Ileum (tissue), 1 donor: ENCODE results near the gene OPHN1.

DNA sequence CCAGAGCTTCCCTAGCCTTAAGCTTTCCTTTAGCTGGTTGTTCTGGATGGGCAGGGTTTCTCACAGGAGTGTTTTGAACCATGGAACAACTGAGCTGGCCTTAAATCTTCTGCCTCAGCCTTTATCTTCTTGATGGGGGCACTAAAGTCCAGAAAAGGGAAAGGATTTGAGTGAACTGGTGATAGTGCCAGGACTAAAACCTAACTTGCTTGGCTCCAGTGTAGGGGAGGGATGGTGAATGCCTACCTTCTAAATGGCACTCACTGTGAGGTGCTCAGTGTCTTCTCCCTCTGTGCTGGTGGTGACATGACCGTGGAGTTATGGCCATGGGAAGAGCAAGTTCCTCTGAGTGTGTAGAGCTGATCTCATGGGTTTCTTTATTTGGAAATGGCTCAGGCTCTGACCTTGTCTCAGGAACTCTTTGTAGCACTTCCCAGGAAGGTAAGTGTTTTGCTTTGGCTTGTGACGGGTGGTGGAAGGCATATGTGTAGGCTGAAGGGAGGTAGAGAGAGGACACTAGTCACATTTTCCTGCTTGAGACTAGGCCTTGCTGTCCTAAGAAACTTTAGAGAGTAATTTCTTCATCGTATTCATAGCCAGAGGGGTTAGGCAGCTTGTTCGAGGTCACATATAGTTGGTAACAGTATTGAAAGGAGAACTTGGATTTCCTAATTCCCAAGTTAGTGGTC is 6.4 kb downstream of the MSN start:
- PRO-cap: no peak

DNA sequence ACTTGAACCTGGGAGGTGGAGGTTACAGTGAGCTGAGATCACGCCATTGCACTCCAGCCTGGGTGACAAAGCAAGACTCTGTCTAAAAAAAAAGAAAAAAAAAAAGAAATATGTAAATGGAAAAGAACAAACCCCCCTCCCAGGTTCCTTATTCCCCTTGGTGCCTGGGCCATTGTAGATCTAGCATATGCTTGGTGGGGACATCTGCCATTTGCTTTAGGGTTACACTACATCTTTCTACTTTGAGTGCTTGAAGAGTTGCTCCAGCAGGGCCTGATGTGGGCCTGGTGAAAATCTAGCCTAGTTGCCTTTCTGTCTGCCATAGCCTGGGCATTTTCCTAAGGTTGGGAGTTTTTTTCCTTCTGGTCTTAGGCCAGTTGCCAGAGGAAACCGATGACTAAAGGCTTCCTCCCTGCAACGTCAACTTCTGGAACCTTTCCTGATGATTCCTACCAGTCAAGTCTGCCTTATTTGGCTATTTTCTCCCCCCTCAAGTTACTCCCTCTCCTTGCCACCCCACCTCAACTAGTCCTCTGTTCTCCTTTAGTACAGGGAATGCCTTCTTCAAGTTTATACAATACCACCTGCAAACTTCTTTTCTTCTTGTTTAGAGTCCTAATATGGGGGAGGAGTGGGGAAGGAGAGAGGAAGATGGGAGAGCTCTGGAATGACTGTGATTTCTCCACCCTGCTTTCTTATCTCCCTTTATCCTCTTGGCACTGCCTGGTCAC is 10.4 kb downstream of the MSN start:
- PRO-cap: no peak

DNA sequence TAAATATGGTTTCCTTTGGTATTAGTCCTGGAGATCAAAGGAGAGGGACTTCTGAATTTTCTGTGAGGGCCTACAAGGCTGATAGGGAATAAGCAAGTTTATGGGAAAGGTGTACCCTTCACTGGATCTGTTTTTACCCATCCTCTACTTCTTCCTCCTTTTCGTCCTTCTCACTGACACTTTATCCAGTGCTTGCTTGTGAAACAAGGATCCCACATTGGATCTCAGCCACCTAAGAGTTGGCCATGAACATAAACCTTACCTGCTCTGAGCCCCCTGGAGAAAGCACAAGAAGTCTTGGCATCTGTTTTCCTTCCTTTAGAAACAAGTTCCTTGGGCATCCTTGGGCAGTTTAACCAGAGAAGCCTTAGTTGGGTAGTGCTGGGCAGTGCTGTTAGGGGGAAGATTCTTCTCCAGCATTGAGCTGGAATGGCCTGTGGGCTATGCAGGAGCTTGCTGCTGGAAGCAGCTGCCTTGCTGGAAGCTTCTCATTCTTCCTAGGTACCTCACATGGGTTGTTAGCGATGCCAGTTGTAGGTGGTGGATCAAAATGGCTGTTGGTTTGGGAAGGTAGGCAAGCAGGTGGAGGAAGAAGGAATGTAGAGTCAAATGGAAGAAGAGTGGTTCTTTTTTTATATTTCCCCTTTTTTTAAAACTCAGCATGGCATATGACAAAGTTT is 12.2 kb downstream of the MSN start:
- PRO-cap: no peak

DNA sequence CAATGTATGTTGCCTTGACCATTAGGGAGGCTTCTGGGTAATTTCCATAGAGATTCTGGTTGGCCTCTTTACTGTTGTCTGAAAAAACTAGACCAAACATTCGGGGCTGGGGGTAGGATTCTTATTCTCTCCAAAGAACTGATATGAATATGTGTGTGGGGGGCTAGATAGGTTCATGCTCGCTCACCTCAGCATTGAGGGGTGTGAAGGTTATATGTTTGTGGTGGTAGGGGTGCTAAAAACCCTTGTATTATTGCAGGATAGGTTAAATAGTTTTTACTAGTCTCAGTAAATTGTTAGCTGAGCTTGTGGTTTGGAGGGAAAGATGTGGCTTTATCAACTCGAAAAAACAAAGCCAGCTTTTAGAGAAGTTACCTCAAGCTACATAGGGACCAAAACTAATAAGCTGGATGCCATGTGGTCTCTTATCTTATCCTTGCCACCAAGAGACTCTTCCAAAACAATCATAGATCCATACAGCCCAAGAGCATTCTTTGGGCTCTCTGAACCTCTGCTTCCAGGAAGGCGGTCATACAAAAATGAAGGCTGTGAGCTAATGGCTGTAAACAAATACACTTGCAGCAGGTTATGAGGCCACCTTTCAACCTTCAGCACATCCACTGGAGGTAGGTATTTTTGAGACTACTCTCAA is 29.1 kb downstream of the MSN start:
- PRO-cap: no peak

DNA sequence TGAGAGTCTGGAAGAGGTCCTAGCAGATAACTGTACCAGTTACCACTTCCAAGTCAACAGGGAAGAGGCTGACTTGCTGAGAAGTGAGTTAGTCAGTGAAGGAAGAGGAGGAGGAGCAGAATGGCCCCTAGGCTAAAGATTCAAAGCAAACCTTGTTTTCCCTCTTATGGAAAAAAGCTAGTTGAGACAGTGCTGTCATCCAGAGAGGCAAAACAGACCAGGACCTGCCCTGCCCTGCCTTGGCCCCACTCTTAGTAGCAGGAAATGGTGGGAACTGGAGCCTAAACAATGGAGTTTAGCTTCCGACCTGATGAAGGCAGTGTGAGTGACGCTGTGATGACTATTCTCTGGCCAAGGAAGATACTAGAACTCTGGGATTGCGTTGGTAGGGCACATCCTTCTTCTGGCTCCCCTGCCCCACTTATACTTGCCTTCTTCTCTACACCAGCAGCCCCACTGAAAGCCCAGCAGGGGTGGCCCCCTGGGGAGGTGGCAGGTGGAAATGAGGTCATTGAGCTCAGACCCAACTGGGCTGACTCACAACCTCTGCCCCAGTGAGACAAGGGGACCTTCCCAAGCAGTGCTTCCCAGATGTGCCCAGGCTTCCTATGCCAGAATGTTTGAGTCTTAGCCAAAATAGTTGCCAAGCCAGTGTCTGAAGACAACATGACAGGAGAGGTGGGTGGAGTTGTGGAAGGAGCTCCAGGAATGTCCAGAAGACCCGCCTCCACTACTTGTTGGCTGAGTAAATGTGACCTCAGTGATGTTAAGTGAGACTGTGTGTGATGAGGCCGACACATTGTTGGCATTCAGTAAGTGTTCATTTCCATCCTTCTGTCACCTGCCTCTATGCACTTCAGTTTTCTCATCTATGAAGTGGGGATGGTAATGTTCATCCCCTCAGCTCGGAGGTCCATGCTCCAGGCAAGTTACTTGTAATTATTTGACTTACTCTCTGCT is 38.8 kb downstream of the MSN start:
- PRO-cap: no peak

DNA sequence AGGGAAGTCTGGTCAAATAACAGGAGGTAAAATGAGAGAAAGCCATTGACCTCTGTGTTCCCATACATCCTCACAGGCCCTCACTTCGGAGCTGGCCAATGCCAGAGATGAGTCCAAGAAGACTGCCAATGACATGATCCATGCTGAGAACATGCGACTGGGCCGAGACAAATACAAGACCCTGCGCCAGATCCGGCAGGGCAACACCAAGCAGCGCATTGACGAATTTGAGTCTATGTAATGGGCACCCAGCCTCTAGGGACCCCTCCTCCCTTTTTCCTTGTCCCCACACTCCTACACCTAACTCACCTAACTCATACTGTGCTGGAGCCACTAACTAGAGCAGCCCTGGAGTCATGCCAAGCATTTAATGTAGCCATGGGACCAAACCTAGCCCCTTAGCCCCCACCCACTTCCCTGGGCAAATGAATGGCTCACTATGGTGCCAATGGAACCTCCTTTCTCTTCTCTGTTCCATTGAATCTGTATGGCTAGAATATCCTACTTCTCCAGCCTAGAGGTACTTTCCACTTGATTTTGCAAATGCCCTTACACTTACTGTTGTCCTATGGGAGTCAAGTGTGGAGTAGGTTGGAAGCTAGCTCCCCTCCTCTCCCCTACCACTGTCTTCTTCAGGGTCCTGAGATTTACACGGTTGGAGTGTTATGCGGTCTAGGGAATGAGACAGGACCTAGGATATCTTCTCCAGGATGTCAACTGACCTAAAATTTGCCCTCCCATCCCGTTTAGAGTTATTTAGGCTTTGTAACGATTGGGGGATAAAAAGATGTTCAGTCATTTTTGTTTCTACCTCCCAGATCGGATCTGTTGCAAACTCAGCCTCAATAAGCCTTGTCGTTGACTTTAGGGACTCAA is 72.4 kb downstream of the MSN start:
- PRO-cap: no peak

DNA sequence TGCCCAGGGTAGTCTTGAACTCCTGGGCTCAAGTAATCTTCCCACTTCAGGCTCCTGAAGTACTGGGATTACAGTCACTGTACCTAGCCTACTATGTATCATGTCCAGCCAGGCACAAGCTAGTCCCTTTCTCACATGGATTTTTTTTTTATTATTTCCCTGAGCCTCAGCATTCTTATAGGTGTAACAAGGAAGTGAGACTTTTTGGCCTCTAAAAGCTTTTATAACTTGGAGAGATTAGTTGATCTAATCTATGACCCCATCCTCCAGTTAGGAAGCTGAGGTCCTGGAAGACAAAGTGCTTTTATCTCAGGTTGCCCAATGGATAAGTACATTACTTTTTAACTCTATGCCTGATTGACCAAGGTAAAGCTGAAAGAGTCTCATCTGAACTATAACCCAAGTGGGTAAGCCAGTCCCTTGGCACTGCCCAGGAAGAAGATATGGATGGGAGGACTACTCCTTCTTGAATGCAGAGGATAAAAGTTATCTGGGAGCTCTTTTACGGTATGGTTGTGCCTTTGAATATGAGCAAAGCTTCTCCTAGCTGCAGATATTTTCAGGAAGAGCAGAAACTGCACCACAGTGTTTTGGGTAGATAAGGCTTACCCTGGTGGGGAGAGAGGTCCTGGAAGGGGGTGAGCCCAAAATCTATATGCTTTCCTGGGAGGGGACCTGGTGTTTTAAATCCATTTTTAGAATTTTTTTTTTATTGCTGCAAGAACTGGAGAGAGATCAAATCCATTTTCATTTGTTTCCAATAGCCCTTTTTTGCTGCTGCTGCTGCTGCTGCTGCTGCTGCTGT is 40.2 kb downstream of the VSIG4 start:
- PRO-cap: no peak

DNA sequence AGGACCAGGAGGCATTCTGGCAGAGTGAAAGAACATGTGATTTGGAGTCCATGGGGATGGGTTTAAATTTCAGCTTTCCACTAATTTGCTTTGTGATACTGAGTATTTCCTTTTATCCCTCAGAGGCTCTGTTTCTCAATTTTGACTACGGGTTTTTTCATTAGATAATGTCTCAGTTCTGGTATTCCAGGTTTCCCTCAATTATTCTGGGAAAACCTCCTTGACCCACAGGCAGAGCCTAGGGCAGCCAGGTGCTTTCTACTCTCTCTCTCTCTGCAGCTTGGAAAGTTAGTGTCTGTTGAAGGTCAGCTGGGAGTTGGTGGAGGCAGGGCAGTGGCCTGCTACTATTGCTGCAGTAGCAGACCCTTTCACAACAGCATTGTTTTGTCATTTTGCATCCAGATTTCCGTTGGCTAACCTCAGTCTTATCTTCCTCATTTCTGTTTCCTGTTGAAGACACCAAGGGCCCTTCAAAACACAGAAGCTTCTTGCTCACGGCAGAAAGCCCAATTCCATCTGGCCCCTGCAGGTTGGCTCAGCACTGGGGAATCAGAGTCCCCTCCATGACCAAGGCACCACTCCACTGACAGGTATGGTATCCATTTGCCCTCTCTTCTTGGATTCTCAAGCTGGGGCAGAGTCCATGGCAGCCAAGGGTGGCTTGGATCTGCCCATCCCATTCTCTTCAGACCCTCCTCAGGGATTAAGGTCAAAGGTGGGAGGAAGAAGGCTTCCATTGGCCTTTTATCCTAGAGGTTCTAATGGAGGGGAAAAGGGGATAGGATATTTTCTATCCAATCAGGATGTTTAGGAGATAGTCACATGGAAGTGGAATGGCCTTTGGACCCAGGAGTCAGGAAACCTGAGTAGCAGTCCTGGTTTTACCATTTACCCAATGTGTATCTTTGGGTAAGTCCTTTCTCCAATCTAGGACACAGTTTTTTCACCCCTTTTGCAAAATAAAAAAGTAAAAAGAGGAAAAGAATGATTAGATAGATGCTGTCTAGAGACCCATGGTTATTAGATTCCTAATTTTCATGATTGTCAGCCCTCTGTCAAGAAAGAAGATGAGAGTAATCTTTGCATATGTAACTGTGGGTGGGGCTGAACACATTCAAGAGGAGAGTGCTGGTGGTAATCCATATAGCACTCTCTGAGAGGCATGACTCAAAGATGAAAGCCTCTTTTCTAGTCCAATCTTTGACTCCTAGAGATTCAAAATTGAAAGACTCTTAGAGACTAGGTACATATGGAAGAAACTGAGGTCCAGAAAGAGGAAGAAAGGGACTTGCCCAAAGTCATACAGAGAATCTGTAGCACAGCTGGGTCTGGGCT is 24.5 kb downstream of the VSIG4 start:
- PRO-cap: no peak

- PRO-cap: no peak
These were observed 21.3 kb downstream of the VSIG4 start for GRCh38 chrX:66018131-66019438.

GRCh38 chrX:66021215-66021942 is 18.5 kb downstream of the VSIG4 start:
- PRO-cap: no peak

DNA sequence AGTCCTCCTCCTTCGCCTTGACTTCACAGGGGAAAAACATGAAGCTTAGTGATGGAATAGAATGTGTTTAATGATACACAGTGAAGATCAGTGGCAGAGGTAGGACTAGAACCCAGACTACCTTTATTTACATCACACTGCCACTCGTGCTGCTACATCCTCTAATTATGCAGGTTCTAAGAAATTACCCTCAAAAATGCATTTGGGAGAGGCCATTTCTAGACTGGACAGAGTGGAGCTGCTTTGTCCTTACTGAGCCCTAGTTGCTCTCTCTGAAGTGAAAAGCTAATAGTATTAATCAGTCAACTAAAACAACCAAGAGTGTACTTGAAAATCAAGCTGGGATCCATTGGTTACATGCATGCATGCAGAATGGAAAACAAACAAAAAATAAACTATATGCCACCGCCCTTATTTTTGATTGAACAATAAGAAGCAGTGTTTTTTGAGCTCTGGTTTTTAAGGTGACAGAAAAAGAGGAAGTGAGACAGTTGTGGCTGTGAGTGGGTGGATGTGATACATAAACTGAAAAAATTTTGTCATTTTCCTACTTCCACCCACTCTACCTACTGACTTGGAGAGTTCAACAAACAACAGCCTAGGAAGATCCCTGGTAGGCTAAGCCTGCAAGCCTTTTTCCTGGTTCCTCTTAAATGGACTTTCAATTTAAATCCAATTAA is 6.8 kb upstream of the VSIG4 start:
- PRO-cap: no peak

- PRO-cap: no peak
These were observed 11.9 kb upstream of the VSIG4 start for GRCh38 chrX:66051763-66052179.

DNA sequence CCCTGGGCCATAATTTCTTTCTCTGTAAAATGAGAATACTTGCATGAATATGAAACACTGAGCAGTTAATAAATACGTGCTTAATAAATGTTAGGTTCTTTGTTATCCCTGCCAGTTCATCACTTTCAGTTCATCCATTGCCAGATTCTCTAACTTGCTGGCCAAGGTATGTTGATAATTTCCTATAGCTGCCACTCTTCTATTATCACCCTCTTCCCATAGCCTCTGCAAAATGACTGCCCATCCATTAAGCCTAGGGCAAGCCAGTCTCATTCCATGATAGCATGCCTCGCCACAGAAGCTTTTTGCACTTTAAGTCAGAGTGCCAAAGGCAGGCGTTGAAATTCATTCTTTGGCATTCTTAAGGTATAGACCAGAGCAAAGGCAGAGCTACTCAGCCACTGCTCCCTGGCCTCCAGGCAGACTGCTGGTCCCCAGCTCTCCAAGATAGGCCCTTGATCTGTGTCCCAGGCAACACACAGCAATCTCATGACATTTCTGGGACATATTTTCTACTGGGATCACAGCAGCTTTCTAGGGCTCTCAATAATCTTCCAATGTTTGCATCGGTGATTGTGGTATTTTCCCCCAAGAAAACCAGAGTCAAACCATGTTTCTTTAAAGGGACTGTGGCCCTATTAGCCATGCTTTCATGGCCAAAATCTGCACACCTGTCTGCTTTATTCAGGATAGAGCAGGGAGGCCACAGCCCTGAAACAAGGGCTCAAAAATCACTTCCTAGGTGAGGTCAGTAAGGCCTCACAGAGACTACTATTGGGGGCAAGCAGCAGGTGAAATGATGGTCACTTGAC is 388.7 kb downstream of the OPHN1 start:
- PRO-cap: no peak

- PRO-cap: no peak
These were observed 433 bp downstream of the OPHN1 start for GRCh38 chrX:68432858-68433265.

GRCh38 chrX:68433266-68434280 is at the start of gene OPHN1:
OPHN1 (minus strand) TSS chrX:68433495.
- PRO-cap: bidirectional peak, plus-strand start at chrX:68433570, minus-strand start at chrX:68433403; bidirectional peak, plus-strand start at chrX:68433773, minus-strand start at chrX:68433617; bidirectional peak, plus-strand start at chrX:68433973, minus-strand start at chrX:68433832

DNA sequence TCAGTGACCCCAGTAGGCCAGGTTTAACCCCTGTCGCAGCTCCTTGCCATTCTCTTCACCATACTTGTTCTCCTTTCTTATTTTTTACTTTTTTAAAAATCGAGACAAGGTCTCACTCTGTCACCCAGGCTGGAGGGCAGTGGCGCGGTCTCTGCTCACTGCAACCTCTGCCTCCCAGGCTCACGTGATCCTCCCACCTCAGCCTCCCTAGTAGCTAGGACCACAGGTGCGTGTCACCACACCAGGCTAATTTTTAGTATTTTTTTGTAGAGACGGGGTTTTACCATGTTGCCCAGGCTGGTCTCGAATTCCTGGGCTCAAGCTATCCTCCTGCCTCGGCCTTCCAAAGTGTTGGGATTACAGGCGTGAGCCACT is 691 bp downstream of the YIPF6 start:
- PRO-cap: no peak

- PRO-cap: no peak
These were observed 19.6 kb downstream of the EFNB1 start for GRCh38 chrX:68848283-68849032.

GRCh38 chrX:68989829-68990328 is 161.1 kb downstream of the EFNB1 start:
- PRO-cap: no peak

- PRO-cap: bidirectional peak, plus-strand start at chrX:68996192, minus-strand start at chrX:68995955
These were observed 167.2 kb downstream of the EFNB1 start for GRCh38 chrX:68995718-68996744.

DNA sequence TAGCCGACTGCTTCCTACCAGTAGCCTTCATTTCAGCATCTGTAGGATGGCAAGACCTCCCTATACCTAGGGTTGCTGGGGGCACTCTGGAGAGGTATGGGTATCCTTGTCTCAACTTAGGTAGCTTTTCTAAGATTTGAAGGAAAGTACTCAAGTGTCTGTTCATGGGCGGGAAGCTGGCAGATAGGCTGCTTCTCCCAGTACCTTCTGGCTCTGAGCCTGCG is 96.8 kb upstream of the PJA1 start:
- PRO-cap: no peak